Left lung (tissue), 1 donor: ENCODE measurements around a stretch of chr11.

GRCh38 chr11:131938331-131939338, 568.2 kb downstream of the NTM start:
- PRO-cap: no peak

DNA sequence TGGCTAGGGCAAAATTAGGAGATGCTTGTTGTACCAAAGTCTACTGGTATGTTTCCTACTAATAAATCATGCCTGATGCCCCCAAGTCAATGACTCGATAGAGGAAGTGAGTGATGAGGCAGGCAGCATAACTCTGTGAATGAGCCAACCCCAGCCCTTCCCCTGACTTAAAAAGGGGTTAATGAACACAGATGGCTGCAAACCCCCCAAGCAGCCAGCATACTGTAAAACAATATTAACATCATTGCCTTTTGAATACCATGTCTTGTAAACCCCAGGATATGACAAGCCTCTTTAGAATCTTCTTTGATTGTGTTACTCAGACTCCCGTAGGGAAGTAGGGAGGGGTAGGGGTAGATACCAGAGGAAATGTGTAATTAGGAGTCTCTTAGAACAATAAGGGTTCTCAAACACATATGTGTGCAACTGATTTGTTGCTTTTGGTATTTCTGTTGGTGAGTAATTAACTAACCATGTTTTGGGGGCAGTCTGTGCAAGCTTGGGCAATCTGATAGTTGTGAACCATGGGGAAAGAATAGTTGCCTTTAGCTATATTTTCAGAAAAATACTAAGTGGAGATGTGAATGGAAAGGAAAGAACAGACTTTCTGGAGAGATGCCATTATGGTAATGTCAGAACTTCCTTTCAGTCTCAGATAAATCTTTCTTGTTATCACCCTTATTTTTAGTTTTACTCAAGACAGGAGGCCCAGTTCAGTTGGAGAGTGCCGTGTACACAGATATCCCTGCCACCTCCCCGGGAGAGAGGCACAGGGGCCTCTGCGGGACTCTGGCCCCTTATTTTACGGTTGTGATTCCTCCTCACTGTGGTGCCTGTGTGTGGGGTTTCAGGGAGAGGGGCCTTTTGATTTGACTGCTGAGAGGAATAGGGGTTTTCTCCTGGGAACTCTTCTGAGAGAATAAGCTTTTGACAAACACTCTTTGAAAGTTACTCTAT, 701.9 kb downstream of the NTM start:
- PRO-cap: no peak

DNA sequence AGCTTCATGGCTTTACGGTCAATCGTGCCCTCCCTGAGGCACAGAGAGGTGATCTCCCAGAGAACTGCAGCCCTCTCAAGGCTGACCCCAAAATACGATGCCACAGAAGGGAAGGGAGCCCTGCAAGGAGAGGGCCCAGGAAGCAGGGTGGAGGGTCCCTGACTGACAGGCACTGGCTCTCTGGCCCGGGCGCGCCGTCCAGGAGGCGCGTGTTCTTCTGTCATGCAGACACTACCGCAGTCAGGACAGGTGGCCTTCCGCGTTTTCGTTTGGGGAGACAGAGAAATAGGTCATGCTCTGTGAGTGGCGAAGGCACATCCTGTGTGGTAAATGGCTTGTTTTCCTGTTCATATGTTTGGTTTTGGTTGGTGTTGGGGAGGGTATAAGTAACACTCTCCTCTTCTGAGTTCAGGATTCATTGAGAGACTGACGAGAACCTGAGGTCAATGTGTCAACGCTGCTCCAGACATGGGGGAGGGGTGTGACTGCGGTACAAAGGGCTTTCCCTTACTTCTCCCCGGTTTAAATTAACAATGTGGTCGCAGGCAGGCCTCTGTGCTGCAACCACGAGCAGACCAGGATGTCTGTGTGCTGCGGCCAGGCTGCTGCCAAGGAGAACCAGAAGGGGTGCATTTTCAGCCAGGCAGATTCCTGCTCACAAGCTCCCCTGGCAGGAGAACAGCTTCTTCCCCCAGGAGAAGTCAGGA, 813.2 kb downstream of the OPCML start:
- PRO-cap: no peak

- PRO-cap: no peak
Measured at GRCh38 chr11:132925760-132926292, 606.5 kb downstream of the OPCML start.

DNA sequence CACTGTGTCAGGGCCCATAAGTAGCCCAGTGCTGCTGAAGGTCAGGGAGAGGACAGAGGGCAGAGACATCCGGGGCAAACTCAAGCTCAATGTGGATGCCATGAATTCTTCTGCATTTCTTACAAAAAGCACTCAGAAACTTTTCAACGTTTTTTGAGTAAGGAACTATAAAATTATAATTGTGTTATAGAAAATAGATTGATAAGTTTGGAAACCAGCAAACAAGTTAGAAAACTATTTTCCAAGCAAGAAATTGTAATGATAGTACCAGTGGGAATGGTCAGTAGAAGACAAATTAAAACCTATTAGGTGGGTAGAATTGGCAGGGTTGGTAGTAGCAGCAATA, 285.8 kb downstream of the OPCML start:
- PRO-cap: no peak

DNA sequence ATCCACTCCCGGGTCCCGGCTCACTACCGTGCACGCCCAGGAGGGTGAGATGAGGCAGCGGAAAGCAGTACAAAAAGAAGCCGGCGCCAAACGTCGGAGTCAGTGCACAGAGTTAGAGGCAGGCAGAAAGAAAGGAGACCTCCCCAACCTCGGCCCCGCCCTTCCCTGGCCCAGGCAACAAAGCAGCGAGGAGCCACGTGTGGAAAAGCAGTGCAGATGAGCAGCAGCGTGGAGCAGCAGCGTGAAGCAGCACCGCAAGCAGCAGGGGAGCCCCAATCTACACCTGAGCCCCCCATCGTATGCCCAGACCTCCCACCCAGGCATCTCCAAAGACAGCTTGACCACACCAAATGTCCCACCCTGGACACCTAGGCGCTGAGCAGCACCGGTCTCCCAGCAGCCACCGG, 28.9 kb downstream of the IGSF9B start:
- PRO-cap: no peak

GRCh38 chr11:133951330-133952517, 5.0 kb downstream of the IGSF9B start:
- PRO-cap: no peak

DNA sequence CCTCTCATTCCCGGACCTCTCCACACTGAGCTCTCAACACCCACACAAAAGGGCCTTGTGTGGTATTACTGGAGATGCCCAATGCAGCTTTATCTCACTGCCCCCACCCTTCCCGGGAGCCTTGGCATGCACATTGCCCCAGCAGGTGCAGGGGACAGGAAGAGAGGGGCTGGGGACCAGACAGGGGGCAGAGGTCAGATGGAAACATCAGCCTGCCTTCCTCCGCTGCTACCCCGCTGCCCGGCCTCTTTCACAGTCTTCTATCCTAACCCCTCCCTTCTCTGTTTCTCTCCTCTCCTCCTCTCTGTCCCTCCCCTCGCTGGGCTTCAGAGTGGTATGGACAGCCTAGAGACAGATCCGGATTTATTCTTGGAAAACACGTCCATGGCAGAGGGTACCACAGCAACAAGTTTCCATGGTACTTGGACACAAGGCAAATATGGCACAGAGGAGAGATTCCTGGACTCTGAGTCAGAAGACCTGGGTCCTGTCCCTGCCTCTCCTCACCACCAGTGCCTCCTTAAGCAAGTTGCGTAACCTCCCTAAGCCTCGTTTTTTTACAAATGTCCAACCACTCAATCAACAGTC, 8.3 kb upstream of the IGSF9B start:
- PRO-cap: no peak

DNA sequence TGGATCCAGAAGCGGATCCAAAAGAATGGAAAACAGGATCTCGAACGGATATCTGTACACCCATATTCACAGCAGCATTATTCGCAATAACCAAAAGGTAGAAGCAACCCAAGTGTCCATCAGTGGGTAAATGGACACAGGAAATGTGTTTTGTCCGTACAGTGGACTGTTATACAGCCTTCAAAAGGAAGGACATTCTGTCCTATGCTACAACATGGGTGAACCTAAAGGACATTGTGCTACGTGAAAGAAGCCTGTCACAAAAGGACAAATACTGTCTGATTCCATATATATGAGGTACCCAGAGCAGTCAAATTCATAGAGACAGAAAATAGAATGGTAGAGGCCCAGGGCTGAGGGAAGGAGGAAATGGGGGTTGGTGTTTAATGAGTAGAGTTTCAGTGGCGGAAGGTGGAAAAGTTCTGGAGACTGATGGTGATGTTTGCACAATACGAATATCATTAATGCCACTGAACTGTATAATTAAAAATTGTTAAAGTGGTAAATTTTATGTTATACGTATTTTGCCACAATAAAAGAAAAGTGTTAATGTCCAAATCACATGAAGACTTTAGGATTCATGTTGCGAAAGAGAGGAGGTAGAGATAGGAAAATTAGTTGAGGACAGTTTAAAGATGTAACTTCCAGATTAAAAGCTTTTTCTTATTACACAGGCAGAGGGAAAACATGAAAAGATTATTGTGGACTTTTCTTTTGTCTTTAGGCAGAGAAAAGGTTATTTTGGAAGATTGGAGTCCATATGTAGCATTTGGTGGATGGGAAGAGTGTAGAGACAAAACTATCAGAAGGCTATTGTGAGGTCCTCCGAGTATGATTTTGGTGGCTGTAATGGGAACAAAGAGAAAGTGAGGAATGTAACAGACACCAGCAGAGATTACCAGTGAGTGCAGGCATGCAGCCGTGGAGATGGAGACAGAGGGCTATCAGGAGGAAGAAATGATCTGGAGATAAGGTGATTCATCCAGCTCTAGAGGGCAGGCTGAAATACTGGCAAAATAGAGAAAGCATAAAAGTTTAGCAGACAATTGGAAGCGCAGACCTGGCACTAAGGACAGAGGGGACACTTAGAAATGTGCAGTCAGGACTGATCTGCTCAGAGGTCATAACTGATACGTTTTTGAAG, 12.4 kb downstream of the VPS26B start:
- PRO-cap: no peak

GRCh38 chr11:134250676-134251733, 2.1 kb downstream of the THYN1 start:
- PRO-cap: no peak

DNA sequence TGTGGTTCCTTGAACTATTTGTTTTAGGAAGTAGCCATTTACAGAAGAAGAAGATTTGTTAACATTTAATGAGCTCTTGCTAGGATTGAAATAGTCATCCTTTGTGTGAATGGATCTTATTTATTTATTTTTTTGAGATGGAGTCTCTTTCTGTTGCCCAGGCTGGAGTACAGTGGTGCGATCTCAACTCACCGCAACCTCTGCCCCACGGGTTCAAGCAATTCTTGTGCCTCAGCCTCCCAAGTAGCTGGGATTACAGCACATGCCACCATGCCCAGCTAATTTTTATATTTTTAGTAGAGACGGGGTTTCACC, 1.6 kb downstream of the ACAD8 start:
- PRO-cap: no peak

DNA sequence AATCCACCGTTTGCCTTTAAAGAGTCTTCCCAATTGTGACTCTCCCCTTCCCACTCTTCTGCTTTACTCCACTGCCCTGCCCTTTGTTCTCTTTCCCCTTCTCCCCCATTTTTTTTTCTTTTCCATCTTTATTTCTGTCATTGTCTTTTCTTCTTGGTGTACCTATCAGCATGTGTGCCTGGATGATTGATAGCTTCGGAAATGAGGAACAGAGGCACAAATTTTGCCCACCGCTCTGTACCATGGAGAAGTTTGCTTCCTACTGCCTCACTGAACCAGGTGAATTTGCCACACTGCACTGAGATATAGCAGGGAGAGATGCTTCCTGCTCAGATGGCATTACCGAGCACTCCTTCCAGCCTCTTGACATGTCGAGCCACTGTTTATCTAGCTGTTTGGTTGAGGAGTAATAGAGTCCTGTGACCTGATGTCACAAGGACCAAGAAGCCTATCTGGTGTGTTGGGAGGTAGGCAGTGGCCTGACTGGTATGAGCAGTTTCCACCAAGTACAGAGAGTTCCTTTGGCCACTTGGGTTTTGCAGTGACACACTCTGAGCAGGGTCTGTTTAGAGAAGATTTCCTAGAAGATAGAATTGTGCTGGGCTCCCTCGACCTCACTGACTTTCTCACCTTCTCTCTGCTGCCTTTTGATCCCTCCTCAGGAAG, 5.1 kb downstream of the ACAD8 start:
- PRO-cap: no peak

- PRO-cap: no peak
Measured at GRCh38 chr11:134637744-134637994, 225.6 kb upstream of the B3GAT1 start.

DNA sequence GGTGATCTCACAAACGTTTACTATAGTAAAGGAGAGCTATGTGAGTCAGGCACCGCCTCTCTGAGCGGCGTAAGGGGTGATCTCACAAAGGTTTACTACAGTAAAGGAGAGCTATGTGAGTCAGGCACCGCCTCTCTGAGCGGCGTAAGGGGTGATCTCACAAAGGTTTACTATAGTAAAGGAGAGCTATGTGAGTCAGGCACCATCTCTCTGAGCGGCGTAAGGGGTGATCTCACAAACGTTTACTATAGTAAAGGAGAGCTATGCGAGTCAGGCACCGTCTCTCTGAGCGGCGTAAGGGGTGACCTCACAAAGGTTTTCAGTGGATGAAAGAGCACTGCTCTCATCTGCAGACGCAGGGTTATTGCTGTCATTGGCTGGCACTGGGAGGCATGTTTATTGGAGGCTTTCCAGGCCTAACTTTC, 439.8 kb upstream of the B3GAT1 start:
- PRO-cap: no peak

GRCh38 chr11:134951192-134951705, 539.2 kb upstream of the B3GAT1 start:
- PRO-cap: no peak

GRCh38 chr11:134979092-134979515, 567.1 kb upstream of the B3GAT1 start:
- PRO-cap: no peak